ENCODE measurements around a stretch of chr14.

DNA sequence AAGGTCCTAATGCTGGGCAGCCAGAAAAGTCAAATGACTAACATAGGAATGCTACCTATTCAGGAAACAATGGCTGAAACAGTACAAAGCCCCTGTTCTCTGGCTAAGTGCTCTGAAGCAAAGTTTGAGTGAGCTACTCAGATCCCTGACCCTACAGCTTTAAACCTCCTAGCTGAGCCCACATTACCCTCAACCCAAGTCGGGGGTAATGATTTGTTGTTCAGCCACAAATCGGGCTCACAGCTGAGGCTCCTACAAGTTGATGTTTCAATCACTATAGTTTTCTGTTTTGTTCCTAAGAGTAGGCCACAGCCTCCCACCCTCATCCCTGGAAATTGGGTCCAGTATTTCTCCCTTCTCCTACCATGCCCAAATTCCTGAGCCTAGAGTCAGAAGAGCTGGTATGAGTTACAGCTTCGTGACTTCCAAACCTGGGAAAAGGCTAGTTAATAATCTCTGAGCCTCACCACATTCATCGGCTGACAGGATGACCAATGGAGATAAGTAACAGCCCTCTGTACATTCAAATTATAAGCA is 46.5 kb downstream of the BTBD7 start:
- PRO-cap: no peak
- RAMPAGE, long total RNA: no peak

- PRO-cap: no peak
- RAMPAGE, long total RNA: no peak
Measured at GRCh38 chr14:93295779-93296560, 36.9 kb downstream of the BTBD7 start.

DNA sequence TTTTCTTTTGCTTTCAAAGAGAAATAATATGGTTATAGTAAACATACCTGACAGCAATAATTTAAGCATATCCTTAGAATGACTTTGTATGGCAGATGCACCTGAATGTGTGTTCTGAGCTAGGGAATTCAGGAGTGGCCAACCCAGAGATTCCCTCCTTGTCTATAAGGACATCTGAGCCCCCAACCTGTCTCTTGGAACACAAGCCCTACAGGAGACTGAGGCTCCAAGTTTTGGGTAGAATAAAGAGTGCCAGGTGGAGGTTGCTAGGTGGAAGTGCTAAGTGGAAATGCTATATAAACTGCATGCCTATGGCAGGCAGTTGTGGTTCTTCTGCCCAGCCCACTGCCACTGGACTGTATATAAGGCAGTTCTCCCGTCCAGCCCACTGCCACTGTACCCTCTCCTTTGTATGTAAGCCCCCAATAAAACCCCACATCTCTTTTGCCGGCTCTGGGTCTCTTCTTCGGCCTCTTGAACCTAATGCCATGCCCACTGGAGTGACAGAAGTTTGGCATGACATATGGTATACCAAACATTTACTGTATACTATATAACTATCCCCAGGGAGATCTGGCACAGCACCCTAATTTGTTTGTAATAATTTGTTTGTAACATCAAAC is 20.3 kb downstream of the BTBD7 start:
- PRO-cap: no peak
- RAMPAGE, long total RNA: no peak

GRCh38 chr14:93332005-93332702 is 682 bp downstream of the BTBD7 start:
- PRO-cap: bidirectional peak, plus-strand start at chr14:93332493, minus-strand start at chr14:93332373; bidirectional peak, plus-strand start at chr14:93332622, minus-strand start at chr14:93332561
- RAMPAGE, long total RNA: no peak

DNA sequence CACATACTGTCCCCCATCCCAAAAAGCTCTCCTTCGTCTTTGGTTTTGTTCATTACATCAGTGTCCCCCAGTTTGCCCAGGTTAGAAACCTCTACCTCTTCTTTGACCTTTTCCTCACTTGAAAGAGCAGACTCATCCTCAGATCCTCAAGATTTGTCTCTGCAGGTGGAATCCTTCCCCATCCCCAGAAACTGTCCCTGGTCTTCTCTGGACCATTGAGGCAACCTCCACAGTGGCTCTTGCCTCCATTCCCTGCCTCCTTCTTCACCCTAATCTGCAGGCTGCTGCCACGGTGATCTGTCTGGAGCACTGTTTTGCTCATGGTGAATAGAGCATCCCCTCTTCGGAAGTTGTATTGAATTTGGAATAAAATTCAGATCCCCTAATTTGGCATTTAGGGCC is 85.6 kb downstream of the PRIMA1 start:
- PRO-cap: unidirectional peak, minus-strand start at position 266 of the sequence
- RAMPAGE, long total RNA: no peak

DNA sequence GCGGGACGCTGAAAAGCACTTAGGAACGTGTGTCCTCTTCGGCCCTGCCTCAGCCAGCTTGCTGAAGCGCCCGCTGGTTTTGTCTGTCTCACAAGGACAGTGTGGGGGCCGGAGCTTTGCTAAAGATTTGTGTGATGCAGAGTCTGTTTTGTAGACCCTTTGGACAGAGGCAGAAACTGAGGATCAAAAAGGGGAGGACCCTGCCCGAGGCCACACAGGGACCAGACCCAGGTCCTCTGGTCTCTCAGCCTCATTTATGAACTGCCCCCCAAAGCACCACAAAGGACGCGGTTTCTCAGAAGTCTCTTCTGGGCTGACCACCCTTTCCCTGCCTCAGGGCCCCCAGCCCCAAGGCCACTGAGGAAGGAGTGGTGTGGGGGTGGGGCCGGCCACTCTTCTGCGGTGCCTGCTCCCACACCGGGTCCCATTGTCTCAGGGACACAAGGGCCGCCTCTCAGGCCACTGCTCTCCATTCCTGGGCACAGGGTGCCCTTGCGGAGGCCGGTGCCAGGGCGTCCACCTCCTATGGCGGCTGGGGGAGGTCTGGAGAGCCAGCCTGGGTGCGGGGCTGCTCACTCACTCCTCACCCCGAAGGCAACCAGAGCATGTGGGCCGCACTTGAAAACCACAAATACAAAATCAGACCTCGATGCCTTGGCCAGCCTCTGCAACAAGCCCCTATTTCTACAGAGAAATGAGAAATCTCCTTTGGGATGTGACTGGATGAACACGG is 44.2 kb downstream of the PRIMA1 start:
- PRO-cap: no peak
- RAMPAGE, long total RNA: no peak

GRCh38 chr14:93750687-93751250 is 37.5 kb downstream of the PRIMA1 start:
- PRO-cap: no peak
- RAMPAGE, long total RNA: no peak

DNA sequence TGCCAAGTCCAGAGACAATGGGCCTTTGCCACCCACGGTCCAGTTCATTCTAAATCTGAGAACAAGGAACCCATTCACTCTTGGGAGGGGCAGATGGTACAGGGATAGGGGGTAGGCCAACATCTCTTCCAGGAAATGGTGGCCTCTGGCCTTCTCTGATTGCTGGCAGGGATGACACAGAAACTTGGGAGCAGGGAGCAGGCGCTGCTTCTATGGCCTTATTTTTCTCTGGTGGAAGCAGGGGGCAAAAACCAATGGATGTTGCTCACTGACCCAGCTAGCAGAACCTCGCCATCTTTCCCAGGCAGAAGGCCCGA is 35.0 kb downstream of the PRIMA1 start:
- PRO-cap: no peak
- RAMPAGE, long total RNA: no peak

- PRO-cap: no peak
- RAMPAGE, long total RNA: no peak
Measured at GRCh38 chr14:93757072-93757608, 31.1 kb downstream of the PRIMA1 start.

GRCh38 chr14:93824533-93824777 is 36.2 kb upstream of the PRIMA1 start:
- PRO-cap: no peak
- RAMPAGE, long total RNA: no peak

DNA sequence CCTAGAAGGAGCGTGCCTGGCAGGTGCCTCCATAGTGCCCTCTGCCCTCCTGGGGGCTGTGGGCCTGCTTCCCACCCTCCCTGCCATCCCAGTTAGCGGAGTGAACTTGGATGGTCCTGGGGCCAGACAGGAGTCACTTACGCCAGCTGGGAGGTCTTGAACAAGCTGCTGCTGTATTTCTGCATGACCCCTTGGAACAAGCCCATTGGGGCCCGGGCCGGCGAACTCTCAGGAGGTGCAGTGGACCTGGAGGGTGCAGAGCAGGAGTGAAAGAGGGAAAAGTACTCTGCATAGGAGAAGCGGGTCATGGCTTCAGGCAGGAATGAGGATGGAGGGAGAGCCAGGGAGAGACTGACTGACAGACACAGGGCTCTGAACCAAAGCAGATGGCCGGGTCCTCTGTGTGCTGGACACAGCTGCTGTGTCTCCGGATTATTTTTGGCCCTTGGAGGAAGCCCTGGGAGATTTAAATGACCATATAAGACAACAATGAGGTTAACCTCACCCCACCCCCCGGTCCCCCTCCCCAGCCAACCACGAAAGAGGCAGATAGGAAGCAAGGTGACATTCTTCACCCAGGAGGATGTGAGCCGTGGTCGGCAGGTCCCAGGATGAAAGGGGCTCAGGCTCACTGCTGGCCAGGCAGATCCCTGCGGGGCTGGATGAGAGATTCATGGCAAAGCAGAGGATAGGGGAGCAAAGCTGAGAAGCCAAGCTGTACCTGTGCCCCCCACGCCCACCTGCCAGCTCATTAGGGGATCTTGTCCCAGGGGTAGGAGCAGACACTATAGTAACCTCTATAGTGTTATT is 19.5 kb downstream of the ASB2 start:
- PRO-cap: no peak
- RAMPAGE, long total RNA: no peak

- PRO-cap: no peak
- RAMPAGE, long total RNA: no peak
Measured at GRCh38 chr14:93976951-93977547, 679 bp upstream of the ASB2 start.

GRCh38 chr14:94001064-94001470 is 4.0 kb downstream of the CCDC197 start:
- PRO-cap: no peak
- RAMPAGE, long total RNA: no peak

DNA sequence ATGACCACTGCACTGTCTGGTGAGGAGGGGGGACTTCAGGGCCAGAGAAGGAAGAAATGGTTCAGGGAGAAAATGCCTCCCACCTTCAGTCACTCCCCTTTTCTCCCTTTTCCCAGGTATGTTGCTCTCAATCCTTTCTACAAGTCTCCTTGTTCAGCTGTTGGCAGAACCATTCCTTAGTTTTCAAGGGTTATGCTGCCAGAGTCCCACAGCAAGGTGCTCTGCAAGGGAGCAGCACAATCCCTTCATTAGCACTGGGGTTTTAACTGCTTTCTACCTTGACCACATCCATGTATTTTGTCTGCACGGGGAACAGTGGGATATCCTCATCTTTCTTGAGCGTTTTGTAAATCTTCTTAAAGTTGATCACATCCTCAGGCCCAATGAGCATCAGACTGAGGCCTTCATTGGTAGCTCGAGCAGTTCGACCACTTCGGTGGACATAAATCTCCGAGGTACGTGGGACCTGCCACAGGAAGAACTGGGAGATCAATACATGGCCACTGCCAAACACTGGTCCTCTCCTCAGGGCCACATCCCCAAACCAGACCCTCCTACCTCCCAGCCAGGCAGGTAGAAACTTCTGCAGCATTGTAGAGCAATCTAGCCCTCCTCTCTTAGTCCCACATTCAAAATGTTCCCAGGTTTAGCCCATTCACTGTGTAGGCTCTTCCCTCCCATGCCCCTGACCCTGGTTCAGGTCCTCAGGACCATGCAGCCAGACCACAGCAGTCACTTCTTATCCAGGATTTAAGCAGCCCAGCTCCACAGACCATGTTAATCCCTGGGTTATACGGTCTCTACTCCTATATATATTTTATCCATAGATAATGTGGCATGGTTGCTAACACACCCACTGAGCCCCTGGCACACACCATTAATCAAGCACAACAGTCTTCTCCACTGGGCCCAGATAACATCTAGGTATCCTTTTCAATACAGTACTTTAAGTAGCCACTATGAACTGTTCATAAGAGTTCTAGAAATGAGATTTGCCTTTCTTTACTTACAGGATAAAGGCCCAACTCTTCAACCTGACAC is 26.0 kb downstream of the DDX24 start:
- PRO-cap: no peak
- RAMPAGE, long total RNA: no peak

DNA sequence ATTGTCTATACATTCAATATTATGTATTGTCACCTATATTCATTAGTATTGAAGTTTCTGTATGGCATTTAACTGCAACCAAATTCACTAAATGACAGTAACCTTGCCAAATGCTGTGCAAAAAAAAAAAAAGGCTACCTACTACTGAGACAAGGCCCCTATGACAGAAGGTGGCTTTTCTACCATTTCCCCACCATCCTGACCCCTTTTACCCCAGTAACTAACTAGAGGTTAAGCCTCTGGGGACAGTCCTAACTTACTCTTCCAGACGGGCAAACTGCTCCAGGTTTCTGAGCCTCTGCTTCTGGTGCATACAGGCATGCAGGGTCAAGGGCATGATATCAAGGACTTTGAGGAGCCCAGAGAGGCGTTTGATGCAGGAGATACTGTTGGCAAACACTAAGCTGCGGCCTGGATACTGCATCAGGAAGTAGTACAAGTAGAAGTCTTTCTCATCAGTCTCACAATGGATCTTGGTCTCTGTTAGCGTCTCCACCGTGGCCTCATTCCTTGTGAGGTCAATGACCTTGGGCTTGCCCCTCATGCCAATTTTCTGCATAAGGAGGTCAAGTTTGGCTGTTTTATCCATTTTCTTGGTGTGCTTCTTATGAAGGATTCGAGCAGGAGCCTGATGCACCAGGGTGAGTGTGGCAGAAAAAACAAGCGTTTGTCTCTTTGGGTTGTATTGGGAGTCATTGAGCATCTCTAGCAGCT is 21.0 kb downstream of the DDX24 start:
- PRO-cap: no peak
- RAMPAGE, long total RNA: no peak

DNA sequence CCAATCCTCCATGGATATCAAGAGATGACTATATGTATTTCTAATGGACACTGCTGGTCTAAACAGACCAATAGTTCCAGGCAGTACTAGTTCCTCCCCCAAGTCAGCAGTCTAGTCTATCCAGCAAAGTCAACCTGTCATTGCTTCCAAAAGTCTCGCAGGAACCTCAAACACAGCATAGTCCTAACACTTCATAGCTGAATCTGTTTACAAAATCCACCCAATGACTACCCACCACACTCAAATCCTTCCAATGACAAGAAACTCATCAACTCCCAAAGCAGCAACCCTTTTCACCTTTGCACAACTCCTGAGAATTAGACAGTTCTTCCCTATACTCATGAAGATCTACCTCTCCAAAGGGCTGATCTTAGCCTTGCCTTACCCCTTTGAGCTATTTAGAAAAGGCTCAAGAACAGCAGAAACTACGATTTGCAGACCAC is 2.7 kb downstream of the DDX24 start:
- PRO-cap: no peak
- RAMPAGE, long total RNA: no peak

DNA sequence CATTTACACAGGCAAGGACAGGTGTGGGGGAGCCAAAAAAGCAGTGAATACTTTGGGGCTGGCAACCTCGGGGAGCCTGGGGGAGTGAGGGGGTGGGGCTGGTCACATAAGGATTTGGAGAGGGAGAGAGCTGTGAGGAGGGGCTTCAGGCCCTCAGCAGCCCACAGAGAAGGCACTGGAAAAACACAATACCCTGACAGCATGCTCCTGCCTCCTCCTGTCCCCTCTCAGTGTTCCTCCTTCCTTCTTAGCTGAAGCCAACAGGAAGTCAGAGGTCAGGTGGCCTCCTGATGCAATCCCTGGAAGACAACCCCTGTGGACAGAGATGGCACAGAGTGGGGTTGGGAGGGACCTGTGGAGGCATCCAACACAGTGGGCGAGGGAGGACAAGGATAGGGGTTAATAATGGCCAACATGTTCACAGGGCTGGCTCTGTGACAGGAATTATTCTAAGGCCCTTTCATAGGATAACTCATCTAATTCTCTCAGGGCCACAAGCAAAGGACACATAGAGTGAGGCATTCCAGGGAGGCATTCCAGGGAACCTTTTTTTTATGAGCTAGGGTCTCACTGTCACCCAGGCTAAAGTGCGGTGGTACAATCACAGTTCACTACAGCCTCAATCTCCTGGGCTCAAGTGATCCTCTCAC is 15.4 kb upstream of the IFI27L2 start:
- PRO-cap: bidirectional peak, plus-strand start at position 376 of the sequence, minus-strand start at position 232 of the sequence
- RAMPAGE, long total RNA: no peak

GRCh38 chr14:94321261-94322097 is 1.7 kb downstream of the SERPINA6 start:
- PRO-cap: no peak
- RAMPAGE, long total RNA: no peak

DNA sequence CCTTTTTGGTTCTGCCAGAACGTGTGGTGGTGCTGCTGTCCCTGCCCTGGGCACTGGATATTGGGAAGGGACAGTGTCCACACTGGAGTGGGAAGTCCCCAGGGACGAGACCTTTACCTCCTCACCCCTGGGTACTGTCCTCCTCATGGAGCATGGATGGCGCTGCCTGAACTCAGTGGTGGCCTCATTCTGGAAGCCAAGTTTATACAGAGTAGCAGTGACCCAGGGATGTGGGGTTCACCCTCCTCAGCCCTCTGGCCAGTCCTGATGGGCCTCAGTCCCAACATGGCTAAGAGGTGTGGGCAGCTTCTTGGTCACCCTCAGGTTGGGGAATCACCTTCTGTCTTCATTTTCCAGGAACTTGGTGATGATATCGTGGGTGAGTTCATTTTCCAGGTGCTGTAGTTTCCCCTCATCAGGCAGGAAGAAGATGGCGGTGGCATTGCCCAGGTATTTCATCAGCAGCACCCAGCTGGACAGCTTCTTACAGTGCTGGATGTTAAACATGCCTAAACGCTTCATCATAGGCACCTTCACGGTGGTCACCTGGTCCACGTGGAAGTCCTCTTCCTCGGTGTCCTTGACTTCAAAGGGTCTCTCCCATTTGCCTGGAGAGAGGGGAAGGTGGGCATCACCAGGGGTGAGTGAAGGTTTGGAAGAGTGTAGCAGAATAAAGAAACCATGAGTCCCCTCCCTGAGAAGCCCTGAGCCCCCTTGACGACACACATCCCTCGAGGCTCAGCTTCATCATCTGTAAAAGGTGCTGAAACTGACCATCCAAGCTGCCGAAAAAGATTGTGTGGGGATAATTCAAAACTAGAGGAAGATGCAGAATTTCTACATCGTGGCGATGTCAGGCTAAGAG is 7.6 kb downstream of the SERPINA1 start:
- PRO-cap: no peak
- RAMPAGE, long total RNA: no peak

DNA sequence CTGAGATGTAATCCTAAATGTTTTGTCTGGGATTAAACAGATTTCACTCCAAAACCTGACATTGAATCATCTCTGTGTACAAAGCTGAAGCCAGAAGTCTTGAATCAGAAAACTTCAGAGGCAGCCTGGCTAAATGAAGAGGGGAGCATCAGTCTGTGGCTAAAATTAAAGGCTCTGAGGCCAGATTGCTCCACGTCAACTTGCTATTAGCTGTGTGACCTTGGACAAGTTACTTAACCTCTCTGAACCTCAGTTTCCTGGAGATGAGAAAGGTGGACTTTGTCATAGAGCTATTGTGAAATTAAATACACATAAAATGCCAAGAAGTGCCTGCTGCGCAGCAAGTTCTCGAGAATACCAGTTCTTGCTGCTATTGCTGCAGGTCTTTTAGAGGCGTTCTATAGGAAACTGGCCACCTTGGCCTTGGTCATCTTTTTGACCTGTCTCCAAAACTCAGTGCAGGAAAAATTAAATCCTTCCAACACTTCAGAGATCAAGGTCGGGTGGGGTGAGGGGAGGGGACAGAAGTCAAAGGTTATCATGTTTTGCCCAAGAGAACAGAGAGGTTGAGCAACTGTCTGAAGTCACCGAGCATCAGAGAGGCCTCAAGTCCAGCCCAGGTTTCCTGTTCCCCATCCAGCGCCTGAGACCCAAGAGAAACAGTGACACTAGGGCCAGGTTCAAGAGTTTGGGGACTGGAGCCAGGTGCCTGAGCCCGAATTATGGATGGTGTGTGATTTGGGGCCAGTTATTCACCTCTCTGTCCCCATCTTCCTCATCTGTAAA is 1.2 kb downstream of the SERPINA1 start:
- PRO-cap: no peak
- RAMPAGE, long total RNA: no peak

Measured in GM23338 (cell line).